Measurements from ENCODE around the gene NFIC.

DNA sequence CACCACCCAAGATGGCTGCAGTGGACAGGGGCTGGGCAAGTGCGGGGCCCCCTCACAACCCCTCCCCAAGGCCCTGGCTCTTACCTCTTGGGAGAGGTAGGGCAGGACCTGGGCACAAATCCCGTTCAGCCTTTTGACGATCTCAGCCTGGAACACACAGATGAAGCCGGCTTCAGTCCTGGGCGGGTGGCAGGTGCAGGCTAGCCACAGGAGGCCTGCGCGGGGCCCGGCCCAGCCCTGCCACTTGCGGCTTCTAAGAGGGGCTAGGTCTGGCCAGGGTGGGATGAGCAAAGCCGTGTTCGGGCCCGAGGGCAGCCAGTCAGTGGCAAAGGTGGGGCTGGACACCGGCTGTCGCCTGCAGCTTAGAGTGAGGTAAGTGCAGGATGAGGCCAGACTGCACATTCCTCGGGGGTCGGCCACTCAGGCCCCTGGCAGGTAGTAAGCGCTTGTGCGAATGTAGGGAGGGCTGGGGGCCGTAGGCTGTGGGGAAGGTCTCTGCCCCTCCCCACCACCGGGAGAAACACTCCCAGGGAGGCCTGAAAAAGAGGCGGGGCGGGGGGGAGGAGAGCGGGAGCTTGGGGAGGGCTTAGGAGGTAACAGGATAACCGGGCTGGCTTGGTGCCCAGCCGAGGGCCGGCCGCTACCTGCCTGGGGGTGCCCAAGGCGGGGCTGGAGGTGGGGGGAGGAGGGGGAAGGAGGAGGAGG is 6.6 kb downstream of the TLE5 start:
- RRBS, result 86% methylated on average over 7 of the region's 28 CpGs

DNA sequence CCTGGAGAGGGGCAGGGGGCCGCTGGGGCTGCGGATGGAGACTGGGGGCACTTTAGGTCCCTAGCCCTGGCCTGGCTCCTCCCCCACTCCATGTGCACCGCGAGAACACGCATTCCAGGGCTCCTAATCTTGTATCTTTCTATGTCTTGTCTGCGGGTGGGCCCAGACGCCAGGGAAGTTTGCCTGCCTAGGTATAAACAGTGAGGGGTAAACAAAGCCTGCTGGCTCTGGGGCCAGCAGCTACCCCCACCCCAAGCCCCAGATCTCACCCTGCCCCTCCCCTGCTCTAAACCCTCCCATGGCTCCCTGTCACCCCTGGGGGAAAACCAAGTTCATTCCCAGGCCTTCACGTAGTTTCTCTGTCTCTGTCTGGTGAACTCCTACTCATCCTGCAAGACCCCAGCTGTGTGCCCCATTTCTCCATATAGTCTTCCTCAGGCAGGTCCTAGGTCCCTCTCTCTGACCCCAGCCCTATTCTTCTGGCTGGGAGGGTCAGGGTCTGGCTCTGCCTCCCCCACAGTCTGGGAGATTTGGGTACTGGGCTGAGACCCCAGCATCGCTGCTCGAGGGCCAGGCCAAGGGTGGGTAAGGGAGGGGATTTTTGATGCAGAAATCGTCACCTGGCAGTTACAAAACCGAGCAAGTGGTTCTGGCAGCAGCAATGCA is 5.6 kb downstream of the TLE5 start:
- RRBS, result no CpG with 5 or more reads among the region's 12 CpGs

- RRBS, result 46% methylated on average over 18 of the region's 47 CpGs
These were observed 4.5 kb downstream of the GNA11 start for GRCh38 chr19:3098397-3099381.

- RRBS, result 12% methylated on average over 5 of the region's 44 CpGs
These were observed 61.3 kb downstream of the CELF5 start for GRCh38 chr19:3285655-3286296.

DNA sequence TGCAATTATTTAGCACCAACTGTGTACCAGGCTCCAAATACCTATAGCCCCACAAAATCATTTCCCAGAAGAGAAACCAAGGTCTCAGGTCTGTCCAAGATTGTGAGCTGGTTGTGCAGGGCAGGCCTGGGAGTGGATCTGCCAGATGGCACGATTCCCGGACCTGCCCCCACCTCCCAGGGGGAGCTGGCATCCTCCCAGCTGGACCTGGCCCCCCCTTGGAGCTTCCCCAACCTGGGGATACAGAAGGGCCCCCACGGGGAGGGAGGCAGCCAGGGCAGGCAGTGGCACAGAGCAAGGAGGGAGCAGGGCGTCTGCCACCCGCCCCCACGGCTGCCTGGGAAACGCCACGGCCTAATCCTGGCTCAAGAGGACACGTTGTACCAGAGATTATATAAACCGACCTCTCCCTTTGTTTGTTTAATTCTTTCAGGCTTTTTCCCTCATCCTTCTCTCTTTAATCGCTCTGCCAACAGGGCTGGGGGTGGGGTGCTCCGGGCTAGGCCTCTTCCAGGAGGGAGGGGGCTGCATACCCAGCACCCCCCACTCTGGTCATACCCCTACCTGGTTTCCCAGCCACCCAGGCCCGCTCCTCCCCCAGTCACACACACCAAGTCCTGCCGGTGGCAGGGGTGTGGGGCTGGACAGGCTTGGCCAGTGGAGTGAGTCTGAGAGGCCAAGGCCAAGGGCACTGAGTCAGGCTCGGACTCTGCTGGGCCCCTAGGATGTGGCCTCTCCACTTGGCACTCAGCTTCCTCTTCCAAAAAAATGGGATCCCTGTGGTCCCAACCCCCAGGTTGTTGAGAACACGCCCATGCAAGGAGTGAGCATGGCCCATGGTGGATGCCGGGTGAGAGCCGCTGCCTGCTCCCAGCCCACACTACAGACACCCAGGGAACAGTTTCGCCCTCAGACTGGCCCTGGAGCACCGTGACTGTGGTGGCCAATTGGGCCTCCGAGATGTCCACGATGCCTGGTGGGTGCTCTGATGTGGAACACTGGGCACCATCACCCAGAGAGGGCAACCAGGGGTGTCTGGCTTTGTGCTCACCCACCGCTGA is 29.5 kb upstream of the NFIC start:
- RRBS, result no CpG with 5 or more reads among the region's 23 CpGs

GRCh38 chr19:3365062-3365842 is 1.1 kb upstream of the NFIC start:
- RRBS, result no CpG with 5 or more reads among the region's 10 CpGs

DNA sequence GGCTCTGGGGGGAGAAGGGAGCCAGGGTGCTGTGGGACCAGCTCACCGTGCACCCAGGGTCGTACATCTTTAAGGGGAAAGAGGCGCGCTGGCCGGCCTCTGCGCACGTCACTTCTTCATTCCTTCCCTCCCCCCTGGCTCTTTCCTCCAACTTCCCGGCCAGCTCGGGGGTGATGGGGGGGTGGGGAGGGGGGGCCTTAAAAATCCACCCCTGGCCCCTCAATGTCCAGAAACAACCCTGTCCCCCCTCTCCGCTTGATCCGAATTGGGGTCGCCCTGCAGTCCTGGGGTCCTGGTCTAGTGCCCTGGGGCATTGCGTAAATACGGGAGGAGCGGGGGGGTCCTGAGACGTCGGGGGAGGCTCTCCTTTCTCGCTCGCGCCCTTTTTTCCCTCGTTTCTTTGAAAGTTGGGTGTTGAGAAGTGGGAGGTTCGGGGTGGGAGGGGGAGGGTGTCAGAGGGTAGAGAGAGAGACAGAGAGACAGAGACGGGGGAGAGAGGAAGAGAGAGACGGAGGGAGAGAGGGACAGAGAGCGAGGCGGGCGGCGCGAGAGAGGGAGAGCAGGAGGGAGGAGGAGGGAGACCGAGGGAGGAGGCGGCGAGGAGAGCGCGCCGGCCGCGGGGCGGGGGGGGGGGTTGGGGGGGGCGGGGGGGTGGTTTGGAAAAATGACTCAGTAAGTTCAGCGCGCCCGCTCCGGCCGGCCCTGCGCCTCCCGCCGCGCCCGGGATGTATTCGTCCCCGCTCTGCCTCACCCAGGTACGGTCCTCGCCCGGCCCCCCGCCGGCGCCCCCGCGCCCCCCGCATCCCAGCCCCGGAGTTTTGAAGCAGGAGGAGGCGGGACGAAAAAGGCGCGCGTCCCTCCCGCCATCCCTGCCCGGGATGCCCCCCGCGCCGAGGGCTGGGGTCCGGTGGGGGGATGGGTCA is at the start of gene NFIC:
Gene NFIC (plus strand): TSS at position 672 of the 923 bp plus-strand sequence.
- RRBS, result 2% methylated on average over 22 of the region's 72 CpGs

DNA sequence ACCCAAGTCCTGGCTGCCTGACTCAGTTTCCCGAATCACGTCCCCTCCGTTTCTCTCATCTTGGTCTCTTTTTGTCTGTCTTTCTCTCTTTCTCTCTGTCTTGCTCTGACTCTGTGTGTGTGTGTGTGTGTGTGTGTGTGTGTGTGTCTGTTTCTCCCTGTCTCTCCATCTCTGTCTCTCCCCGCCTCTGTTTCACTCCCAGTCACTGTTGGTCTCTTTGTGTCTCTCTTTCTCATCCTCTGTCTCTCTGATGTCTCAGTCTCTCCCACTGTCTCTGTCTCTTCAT is 2.4 kb downstream of the NFIC start:
- RRBS, result no CpG with 5 or more reads among the region's 4 CpGs

- RRBS, result no CpG with 5 or more reads among the region's 30 CpGs
These were observed 4.0 kb downstream of the NFIC start for GRCh38 chr19:3370114-3371064.

DNA sequence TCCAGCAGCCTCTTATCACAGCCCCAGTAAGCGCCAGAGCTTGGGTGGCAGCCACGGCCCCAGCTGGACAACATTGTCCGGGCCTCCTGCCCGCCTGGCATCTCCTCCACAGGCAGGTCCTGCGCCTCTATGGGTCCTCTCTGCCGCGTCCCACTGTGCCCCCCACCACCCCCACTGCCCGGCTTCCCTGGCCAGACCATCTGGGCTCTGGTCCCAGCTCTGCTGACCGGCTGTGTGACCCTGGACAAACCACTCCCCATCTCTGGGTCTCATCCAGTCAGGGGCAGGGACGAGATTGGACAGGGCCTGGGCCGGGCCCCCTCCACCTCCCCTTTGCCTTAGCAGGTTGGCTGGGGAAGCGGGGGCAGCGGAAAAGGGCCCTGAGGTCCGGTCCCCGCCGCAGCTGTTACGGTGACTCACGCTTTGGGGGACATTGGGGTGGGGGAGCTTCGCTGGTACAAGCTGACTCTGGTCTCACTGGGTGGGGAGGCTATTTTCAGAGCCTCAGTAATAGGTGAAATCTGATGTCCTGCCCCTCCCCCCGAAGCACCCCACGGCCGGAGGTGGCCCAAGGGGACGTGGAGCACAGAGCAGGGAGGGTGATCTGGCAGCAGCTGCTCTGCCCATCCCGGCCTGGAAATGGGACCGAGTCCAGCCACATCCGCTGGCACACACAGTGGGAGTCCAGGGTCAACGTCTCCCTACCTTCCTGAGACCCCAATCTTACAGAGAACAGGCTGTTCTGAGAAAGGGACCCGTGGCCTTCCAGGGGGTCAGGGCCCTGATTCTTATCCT is 9.0 kb downstream of the NFIC start:
- RRBS, result 84% methylated on average over 13 of the region's 28 CpGs

DNA sequence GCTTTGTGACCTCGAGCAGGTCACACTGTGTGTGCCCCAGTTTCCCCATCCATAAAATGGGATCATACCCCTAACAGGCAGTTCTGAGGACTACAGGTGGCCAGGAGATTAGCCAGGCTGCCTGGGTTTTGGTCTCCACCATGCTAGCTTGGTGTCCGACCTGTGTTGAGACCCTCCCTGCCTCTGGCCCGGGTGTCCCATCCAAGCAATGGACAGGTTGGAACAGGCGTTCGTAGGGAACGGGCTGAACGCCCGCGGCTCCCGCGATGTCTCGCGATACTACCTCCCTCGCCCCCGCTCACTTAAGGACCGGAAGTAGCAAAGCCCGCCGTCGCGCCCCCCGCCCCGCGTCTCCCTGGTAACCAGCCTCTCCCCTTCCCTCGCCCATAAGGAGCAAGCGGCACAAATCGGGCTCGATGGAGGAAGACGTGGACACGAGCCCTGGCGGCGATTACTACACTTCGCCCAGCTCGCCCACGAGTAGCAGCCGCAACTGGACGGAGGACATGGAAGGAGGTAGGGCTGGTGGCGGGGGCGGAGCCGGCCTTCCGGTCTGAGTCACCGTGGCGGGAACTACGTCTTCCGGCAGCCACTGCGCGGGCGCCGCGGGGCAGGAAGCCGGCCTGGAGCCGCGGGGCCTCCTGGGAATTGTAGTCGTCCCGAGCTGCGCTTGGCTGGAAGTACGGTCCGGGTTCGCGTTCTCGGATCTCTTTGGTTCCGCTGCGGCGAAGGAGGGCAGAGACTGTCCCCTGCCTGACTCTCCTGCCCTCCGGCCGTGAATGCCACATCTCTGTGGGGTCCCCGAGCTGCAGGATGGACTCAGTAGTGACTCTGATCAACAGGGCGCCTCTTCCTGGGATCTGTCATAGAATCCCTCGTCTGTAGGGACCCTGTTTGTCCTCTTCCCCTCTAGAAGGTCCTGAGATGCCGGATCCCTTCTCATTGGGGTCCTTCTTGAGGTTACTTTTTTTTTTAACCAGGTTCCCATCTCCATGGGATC is 45.3 kb downstream of the SMIM24 start:
- RRBS, result 1% methylated on average over 25 of the region's 69 CpGs

GRCh38 chr19:3453733-3453986 is 26.7 kb downstream of the SMIM24 start:
- RRBS, result 61% methylated on average over 2 of the region's 16 CpGs

GRCh38 chr19:3466664-3467538 is 13.4 kb downstream of the SMIM24 start:
- RRBS, result 96% methylated on average over 4 of the region's 14 CpGs

DNA sequence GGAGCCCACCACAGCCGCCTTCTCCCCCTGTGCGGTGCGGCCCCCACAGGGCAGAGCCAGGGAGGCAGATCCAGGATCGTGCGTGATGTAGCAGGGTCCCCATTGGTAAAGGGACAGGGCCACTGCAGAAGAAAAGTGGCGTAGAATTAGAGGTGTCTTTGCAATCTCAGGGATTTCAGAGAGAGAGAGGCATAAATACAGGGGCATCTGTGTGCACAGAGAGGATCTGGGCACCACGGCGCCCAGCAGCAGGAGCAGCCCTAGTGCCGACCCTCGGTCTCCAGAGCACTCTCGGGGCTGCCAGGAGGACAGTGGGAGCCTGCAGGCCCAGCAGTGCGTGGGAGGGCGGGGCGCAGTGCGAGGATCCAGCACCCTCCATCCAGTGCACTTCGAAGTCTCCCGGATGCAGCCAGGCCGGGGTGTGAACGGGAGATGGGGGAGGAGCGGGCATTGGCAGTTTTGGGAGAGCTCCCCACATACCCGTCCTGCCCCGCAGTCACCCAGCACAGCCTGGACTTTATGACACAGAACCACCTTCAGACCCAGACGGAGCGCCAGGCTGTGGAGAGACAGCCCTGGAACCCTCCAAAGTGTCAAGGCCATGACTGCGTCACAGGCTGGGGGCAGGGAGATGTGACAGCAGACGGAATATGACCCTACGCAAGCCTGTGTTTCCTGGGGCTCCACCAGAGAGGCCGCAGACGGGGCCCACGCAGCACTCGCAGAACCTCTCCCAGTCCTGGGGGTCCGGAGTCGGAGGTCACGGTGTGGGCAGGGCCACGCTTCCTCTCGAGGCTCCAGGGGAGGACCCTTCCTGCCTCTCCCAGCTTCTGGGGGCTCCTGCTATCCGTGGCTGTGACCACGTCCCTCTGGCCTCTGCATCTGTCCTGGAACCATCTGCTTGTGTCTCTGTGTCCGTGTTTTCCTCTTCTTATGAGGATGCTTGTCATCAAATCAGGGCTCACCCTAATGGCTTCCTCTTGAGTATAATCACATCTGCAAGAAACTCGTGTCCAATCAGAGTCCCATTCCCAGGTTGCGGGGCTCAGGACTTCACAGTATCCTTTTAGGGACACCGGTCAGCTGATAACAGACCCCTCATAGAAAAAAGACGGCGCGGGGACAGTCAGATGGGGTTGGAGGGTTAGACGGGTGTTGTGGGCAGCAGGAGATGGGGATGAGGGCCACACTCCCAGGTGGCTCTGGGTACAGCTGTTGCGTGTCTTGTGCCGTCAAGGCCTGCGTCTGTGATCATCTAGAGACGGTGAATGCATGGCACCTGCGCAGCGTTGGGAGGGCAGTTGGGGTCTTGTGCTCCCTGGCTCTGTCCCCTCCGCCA is 14.6 kb upstream of the TEKTIP1 start:
- RRBS, result no CpG with 5 or more reads among the region's 53 CpGs

- RRBS, result 96% methylated on average over 10 of the region's 48 CpGs
These were observed 3.7 kb upstream of the TEKTIP1 start for GRCh38 chr19:3534800-3536096.

GRCh38 chr19:3575968-3576692 is 3.4 kb downstream of the HMG20B start:
- RRBS, result no CpG with 5 or more reads among the region's 30 CpGs

DNA sequence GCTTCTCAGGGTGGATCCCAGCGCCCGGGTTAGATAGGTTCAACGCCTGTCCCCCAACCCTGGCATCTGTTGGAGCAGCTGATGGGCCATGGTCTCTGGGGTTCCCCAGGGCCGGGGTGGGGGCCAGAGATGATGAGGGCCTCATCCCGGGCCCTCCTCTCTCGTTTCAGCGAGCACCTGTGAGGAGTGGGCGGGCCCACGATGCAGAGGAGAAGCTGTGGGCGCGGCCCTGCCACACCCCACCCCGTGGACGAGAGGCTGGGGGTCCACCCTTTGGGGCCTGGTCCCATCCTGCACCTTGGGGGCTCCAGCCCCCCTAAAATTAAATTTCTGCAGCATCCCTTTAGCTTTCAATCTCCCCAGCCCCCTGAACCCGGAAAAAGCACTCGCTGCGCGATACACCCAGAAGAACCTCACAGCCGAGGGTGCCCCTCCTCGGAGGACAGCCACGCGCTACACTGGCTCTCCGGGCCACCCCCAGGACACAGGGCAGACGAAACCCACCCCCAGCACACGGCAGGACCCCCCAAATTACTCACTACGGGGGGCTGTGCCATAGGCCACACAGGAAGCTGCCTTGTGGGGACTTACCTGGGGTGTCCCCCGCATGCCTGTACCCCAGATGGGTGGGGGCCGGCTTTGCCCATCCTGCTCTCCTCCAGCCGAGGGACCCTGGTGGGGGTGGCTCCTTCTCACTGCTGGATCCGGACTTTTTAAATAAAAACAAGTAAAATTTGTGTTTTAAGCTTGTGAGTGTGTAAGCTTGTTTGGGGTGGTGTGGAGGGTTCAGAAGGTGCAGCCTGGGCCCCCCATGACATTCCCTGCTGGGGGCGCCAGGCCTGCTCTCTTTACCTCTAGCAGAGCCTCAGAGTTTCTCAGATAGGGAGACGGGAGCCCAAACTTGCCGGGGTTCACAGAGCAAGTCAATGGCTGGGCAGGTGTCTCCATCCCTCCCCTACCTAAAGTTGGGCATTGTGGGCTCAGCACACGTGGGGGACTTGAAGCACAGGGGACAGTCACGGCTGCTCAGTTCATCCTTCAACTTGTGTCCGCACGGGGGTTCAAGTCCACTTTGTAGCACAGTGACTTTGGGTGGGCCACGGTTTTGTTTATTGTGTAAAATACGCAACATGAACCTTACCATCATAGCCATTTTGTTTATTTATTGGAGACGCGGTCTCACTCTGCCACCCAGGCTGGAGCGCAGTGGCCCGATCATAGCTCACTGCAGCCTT is 6.0 kb downstream of the HMG20B start:
- RRBS, result 89% methylated on average over 15 of the region's 42 CpGs

DNA sequence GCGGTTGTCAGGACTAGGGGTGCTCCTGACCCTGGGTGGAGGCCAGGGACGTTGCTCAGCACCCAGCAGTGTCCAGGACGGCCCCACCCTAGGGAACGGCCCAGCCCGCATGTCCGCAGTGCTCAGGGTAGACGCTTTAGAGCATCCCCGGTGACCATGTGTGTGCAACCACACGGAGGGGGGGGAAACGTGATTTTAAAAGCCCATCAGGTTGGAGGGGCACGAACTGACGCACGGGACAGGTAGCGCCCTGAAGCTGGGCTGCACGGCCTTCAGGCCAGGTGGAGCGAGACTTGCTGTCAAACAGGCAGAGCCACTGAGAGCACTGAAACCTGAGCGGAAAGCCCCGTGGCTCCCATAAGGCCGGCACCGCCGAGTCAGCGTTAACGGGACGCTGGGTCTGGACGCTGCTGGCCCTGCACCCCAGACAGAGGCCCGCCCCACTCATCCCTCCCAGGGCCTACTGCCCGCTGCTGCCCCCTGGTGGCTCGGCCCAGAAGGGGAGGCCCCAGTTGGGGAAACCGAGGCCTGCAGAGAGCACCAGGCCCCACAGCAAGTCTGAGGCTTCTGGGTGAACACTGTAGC is 8.2 kb downstream of the CACTIN start:
- RRBS, result no CpG with 5 or more reads among the region's 29 CpGs

DNA sequence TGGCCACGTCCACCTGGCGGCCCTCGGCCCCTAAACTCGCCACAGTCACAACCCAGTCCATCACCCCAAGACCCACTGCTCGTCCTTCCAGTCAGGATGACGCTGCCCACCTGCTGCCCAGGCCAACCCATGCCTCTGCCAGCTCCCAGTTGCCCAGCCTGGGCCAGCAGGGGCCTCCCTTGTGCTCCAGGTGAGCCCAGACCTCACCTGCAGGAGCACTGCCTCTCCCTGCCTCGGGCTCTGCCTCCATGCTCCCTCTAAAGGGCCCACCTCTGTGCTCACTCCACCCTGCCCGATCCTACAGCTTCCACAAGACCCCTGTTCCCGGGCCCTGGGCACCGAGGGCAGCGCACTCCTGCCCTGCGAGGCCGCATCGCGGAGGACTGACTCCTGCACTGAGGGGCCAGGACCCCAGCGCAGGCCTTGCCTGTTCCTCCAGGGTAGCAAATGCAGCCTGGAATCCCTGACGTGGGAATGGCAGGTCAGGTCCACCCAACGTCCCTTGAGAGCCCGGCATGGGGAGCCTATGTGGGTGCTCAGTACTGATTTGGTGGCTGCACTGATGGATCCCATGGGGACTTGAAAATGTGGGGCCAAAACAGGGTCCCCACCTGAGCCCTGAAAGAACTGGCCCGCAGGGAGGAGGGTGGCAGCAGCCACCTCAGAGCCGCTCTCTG is 8.1 kb upstream of the CACTIN start:
- RRBS, result no CpG with 5 or more reads among the region's 21 CpGs

- RRBS, result 8% methylated on average over 3 of the region's 46 CpGs
These were observed 29.4 kb downstream of the PIP5K1C start for GRCh38 chr19:3670559-3671548.